H1 (cell line): ENCODE data around the gene BTG1.

- RRBS = no CpG with 5 or more reads among the region's 1 CpG
CAGE:
- cytosol, long polyA plus RNA = no peak
- long polyA plus RNA = no peak
- nucleus, long polyA plus RNA = no peak
Observed at GRCh38 chr12:91778080-91778463, 367.6 kb downstream of the BTG1 start.

DNA sequence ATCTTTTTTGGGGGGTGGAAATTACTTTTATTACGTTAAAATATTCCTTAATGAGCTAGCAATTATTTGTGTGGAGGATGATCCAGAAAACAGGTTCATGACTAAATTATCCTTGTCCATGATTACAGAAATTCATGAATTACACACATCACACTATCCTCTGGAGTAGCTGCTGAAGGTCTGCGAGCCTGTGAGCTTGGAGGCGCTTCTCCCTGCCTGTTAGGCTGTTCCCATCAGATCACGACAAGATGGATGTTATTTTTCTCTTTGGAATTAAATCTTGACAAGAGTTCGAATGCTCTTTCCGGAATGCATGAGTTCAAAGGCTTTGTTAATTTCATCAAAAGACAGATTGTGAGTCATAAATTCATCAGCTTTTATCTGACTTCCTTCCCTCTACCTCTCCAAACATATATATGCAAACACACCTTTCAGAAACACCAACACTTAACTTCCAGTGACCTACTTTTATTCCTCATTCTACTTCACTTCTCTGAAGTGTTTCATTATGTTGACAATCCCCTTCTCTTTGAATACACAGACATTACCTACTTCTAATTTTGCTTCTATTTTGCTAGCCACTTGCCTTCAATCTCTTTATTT is 274.7 kb downstream of the BTG1 start:
- RRBS = no CpG with 5 or more reads among the region's 6 CpGs
CAGE:
- cytosol, long polyA plus RNA = no peak
- long polyA plus RNA = no peak
- nucleus, long polyA plus RNA = no peak

- RRBS = no CpG with 5 or more reads among the region's 3 CpGs
CAGE:
- cytosol, long polyA plus RNA = no peak
- long polyA plus RNA = no peak
- nucleus, long polyA plus RNA = no peak
Observed at GRCh38 chr12:92097214-92097947, 48.3 kb downstream of the BTG1 start.

DNA sequence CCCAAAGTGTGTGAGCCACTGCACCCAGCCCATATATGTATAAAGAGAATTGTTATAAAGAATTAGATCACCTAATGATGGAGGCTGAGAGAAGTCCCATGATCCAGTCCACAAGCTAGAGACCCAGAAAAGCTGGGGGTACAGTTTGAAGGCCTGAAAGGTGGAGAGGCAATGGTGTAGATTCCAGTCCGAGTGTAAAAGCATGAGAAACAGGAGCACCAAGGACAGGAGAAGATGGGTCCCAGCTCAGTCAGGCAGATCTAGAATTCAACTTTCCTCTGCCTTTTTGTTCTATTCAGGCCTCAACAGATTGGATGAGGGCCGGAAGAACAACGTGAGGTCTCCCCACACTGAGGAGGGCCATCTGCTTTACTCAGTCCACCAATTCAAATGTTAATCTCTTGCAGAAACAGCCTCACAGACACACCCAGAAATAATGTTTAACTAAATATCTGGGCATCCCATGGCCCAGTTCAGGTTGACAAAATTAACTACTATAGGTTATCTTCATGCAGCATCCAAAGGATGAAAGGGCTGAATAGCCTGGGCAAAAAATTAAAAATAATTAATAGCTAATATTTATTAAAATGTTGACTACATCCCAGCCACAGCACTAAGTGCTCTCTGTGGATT is 22.7 kb downstream of the BTG1 start:
- RRBS = no CpG with 5 or more reads among the region's 3 CpGs
CAGE:
- cytosol, long polyA plus RNA = no peak
- long polyA plus RNA = no peak
- nucleus, long polyA plus RNA = no peak

DNA sequence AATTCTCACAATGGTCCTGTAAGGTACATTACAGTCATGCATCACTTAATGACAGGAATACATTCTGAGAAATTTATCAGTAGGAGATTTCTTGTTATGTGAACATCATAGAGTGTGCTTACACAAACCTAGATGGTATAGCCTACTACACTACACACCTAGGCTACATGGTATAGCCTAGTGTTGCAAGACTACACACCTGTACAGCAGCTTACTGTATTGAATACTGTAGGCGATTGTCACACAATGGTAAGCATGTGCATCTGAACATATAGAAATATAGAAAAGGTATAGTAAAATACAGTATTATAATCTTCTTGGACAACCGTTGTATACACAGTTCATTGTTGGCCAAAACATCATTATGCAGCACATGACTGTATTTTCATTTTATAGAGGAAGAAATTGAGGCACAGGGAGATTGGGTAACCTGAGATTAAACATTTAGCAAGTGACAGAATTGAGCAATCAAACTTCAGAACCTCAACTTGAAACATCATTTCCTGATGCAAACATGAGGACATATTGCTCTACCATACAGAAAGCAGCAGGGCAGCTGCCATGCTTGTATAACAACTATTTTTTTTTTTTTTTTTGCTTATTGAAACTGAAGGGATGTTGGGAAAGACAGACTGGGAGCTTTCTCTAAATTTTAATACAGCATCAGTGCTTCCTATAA is 22.1 kb downstream of the BTG1 start:
- RRBS = no CpG with 5 or more reads among the region's 2 CpGs
CAGE:
- cytosol, long polyA plus RNA = no peak
- long polyA plus RNA = no peak
- nucleus, long polyA plus RNA = no peak

- RRBS = no CpG with 5 or more reads among the region's 2 CpGs
CAGE:
- cytosol, long polyA plus RNA = no peak
- long polyA plus RNA = no peak
- nucleus, long polyA plus RNA = no peak
Observed at GRCh38 chr12:92131716-92132840, 13.6 kb downstream of the BTG1 start.

- RRBS = no CpG with 5 or more reads among the region's 5 CpGs
CAGE:
- cytosol, long polyA plus RNA = no peak
- long polyA plus RNA = no peak
- nucleus, long polyA plus RNA = no peak
Observed at GRCh38 chr12:92136358-92137246, 9.0 kb downstream of the BTG1 start.

GRCh38 chr12:92142245-92142385 is 3.5 kb downstream of the BTG1 start:
- RRBS = no CpG with 5 or more reads among the region's 1 CpG
CAGE:
- cytosol, long polyA plus RNA = no peak
- long polyA plus RNA = no peak
- nucleus, long polyA plus RNA = no peak

- RRBS = 1% methylated on average over 14 of the region's 45 CpGs
CAGE:
- cytosol, long polyA plus RNA = start-site peak on the minus strand at chr12:92145846-92145853, 34 reads
- long polyA plus RNA = start-site peak on the minus strand at chr12:92145846-92145853, 40 and 36 reads in 2 replicates
- nucleus, long polyA plus RNA = start-site peak on the minus strand at chr12:92145845-92145853, 147 reads
Observed at GRCh38 chr12:92145481-92145936, at the start of gene BTG1. TSS of gene BTG1 (minus strand) at chr12:92145846.

- RRBS = no CpG with 5 or more reads among the region's 18 CpGs
CAGE:
- cytosol, long polyA plus RNA = no peak
- long polyA plus RNA = no peak
- nucleus, long polyA plus RNA = no peak
Observed at GRCh38 chr12:92363163-92364397, 217.9 kb upstream of the BTG1 start.

DNA sequence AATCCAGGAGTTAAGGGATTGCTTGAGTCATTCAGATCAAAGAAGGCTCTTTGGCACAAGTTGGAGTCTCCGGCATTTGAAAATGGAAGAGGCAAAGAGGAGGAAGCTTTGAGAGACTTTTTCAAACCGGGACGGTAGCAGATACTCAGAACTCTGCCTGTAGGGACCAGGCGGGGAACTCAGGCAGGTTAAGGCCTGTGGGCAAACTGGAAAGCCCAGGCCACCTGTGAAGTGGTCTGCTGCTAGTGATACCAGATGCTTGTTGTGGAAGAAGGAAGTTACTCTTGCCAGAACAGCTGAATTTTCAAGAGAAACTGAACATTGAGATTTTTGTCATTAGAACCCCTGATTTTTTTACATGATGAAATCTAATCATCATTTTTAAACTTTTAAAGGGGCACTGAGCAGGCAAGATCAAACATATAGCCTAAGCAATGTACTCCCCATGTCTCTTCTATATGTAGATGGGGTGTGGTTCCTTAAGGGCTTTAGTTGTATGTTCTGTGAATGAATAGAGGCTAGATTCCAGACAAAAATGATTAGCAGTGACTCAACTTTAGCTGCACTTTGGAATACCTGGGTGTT is 256.9 kb upstream of the PLEKHG7 start:
- RRBS = no CpG with 5 or more reads among the region's 4 CpGs
CAGE:
- cytosol, long polyA plus RNA = no peak
- long polyA plus RNA = no peak
- nucleus, long polyA plus RNA = no peak

GRCh38 chr12:92543363-92543775 is 159.4 kb upstream of the PLEKHG7 start:
- RRBS = no CpG with 5 or more reads among the region's 1 CpG
CAGE:
- cytosol, long polyA plus RNA = no peak
- long polyA plus RNA = no peak
- nucleus, long polyA plus RNA = no peak

DNA sequence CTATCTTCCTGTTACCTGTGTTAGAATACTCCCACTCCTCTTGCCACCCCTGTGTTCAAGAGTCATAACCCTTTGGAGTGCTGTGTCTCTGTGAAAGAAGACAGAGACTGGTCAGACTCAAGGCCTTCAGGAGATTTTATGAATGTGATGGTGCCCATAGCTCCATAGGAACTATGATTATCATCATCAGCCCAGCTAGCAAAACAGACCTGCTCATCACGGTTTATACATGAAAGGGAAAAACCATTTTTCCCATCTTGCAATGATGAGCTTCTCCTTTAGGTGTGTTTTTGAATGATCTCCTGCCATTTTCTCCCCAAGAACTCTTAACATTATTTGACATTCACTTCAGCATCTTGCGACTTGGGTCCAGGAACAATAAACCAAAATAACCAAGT is 113.1 kb upstream of the PLEKHG7 start:
- RRBS = no CpG with 5 or more reads among the region's 2 CpGs
CAGE:
- cytosol, long polyA plus RNA = no peak
- long polyA plus RNA = no peak
- nucleus, long polyA plus RNA = no peak

GRCh38 chr12:92780121-92780470 is 77.3 kb downstream of the PLEKHG7 start:
- RRBS = no CpG with 5 or more reads among the region's 1 CpG
CAGE:
- cytosol, long polyA plus RNA = no peak
- long polyA plus RNA = no peak
- nucleus, long polyA plus RNA = no peak

GRCh38 chr12:92995621-92996054 is 66.5 kb upstream of the EEA1 start:
- RRBS = no CpG with 5 or more reads among the region's 9 CpGs
CAGE:
- cytosol, long polyA plus RNA = no peak
- long polyA plus RNA = no peak
- nucleus, long polyA plus RNA = no peak

GRCh38 chr12:93173367-93173756 is 204.4 kb upstream of the NUDT4 start:
- RRBS = no CpG with 5 or more reads among the region's 3 CpGs
CAGE:
- cytosol, long polyA plus RNA = no peak
- long polyA plus RNA = no peak
- nucleus, long polyA plus RNA = no peak

DNA sequence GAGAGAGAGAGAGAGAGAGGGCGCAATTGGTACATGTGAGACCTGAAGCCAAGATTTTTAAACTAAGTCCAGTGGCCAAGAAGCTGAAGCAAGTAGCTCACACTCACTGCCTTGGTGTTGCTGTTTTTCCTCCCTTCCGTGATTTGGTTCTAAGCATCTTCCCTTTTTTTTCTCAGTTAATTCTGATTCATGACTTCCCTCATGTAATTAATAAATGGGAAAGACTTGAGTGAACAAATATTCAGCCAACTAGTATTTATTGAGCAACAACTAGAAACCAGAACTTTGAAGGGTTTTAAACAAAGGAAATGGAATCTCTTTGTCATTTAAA is 2.3 kb upstream of the NUDT4 start:
- RRBS = no CpG with 5 or more reads among the region's 2 CpGs
CAGE:
- cytosol, long polyA plus RNA = no peak
- long polyA plus RNA = no peak
- nucleus, long polyA plus RNA = no peak

GRCh38 chr12:93538292-93538597 is 34.2 kb upstream of the SOCS2 start:
- RRBS = no CpG with 5 or more reads among the region's 2 CpGs
CAGE:
- cytosol, long polyA plus RNA = no peak
- long polyA plus RNA = no peak
- nucleus, long polyA plus RNA = no peak

- RRBS = 92% methylated on average over 4 of the region's 16 CpGs
CAGE:
- cytosol, long polyA plus RNA = no peak
- long polyA plus RNA = no peak
- nucleus, long polyA plus RNA = no peak
Observed at GRCh38 chr12:93574229-93575305, 2.1 kb downstream of the SOCS2 start.

GRCh38 chr12:93578127-93579166 is 6.0 kb downstream of the SOCS2 start:
- RRBS = no CpG with 5 or more reads among the region's 13 CpGs
CAGE:
- cytosol, long polyA plus RNA = no peak
- long polyA plus RNA = no peak
- nucleus, long polyA plus RNA = no peak